AG04449 (cell line): ENCODE measurements around the genes LMBRD1 and B3GAT2.

DNA sequence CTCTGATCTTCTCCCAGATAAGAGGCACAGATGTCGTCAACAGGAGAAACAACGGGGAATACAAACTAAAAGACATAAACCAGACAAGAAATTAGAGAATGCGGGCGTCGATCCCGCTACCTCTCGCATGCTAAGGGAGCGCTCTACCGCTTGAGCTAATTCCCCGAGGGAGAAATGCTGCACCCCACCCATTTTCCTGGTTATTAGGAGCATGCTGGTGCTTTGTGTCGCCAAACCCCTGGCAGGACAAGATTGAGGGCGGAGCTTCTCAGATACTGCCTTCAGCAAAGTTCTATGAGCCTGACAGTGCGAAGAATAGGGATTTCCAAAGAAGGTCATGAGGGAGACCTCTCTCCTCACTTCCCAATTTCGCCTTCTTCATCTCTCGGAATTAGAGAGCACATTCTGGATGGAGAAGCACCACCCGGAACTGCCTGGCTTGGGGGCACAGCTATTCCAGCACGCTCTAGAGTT, 475.3 kb downstream of the PRIM2 start:
- RRBS, result no CpG with 5 or more reads among the region's 17 CpGs

GRCh38 chr6:62766328-62766728, 480.3 kb upstream of the KHDRBS2 start:
- RRBS, result no CpG with 5 or more reads among the region's 5 CpGs

- RRBS, result 2% methylated on average over 31 of the region's 38 CpGs
These were observed 746 bp downstream of the PTP4A1 start for GRCh38 chr6:63573072-63573380.

DNA sequence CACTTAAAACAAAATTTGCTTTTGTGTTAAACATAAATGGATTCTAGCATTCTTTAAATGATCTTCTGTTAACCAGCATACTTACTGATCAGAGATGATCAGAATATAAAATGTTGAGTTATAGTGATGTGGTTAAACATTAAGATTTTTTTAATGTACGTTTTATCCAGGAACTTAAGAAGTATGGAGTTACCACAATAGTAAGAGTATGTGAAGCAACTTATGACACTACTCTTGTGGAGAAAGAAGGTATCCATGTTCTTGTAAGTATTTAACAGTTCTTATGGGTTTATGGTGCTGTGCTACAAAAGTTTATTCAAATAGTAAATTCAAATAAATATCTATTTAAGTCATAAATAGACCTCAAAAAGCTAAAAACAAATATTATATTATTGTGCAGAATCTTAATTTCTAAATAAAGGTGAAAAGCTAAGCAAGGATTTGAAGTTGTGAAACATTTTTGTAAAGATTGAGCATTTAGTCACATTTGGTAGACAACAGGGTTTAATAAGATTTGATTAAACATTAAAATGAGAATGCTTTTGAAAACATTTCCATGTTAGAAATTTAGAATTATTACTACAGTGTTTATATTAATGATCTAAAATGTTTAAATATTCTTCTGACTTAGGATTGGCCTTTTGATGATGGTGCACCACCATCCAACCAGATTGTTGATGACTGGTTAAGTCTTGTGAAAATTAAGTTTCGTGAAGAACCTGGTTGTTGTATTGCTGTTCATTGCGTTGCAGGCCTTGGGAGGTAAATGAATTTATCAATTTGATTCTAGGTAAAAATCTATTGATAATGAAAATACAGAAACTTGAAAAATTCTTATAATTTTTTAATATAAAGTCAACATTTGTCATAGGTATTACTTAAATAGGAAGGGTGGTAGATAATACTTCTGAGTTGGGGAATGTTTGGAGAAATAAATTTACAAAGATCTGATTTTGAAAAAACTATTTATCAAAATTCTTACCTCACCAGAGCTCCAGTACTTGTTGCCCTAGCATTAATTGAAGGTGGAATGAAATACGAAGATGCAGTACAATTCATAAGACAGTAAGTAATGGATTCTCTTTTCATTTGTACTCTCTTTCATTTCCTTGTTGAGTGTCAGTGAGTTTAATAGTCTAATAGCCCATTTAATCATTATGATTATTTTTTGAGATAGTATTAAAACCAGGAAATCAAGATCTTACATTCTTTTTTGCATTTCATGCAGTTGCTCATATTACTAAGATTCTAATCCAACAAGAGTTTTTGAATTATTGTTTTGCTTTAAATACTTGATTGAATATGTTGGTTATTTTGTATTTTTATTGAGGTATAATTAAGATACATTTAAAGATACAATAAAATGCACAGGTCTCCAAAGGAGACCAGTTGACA, 6.5 kb downstream of the PTP4A1 start:
- RRBS, result no CpG with 5 or more reads among the region's 4 CpGs

DNA sequence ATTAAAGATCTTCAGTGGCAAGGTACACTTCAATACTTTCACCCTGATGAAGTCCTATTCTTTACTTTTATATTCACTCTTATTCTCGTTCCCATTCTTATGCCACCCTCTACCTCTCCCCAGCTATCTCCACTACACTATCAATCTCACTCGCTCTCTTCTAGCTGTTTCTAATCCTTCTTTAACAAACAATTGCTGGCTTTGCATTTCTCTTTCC, 319.7 kb downstream of the PHF3 start:
- RRBS, result no CpG with 5 or more reads among the region's 2 CpGs

- RRBS, result no CpG with 5 or more reads among the region's 3 CpGs
These were observed 567.9 kb upstream of the ZC3H11C start for GRCh38 chr6:64733399-64733786.

GRCh38 chr6:65374399-65374747, 73.1 kb downstream of the ZC3H11C start:
- RRBS, result no CpG with 5 or more reads among the region's 8 CpGs

DNA sequence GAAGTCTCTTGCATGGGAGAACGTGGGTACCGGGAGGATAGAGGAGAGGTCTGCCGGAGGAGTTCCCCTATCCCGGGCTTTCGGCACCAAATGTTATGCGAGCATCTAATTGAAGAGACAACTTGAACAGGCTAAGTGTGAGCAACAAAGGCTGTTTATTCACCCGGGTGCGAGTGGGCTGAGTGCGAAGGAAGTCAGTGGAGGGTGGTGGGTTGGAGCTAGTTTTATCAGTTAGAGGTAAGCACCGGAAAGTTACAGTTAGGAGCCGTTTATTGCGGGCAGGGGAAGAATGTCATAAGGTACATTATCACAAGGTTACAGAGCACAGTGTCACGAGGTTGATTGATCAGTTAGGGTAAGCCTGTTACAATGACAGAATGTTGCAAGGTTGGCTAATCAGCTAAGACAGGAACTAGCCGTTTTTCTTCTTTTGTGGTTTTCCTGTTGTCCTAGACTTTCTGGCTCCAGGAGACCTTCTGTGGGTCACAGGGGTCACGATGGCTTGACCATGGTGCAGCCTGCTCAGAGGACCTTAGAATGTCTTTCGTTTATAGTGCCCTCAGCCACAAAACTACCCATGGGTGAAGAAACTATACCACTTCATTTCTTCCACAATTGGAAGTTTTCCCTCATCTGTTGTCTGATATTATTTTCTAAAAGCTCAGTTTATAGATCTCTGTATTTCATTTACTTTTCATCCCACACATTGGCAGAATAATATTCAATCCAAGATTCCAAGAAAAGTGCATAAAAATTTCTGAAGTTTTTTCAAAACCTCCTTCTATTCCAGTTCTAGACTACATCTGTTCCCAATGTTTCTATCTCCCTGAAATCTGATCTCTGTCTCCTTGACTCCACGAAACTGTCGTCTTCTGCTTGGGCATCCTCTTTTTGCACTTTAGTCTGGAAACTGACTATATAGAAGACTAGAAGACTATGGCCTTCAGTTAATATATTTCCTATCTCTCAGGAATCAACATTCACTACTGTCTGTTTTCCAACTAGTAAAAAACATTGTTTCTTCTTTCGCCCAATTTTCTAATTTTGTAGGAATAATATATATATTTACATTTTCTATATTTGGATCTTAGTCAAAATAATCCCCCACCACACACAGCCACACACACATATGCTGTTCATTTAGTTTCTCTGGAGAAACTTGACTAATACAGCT, 745.7 kb upstream of the ADGRB3 start:
- RRBS, result 89% methylated on average over 9 of the region's 19 CpGs

- RRBS, result no CpG with 5 or more reads among the region's 5 CpGs
These were observed 596.1 kb upstream of the ADGRB3 start for GRCh38 chr6:68038869-68039541.

DNA sequence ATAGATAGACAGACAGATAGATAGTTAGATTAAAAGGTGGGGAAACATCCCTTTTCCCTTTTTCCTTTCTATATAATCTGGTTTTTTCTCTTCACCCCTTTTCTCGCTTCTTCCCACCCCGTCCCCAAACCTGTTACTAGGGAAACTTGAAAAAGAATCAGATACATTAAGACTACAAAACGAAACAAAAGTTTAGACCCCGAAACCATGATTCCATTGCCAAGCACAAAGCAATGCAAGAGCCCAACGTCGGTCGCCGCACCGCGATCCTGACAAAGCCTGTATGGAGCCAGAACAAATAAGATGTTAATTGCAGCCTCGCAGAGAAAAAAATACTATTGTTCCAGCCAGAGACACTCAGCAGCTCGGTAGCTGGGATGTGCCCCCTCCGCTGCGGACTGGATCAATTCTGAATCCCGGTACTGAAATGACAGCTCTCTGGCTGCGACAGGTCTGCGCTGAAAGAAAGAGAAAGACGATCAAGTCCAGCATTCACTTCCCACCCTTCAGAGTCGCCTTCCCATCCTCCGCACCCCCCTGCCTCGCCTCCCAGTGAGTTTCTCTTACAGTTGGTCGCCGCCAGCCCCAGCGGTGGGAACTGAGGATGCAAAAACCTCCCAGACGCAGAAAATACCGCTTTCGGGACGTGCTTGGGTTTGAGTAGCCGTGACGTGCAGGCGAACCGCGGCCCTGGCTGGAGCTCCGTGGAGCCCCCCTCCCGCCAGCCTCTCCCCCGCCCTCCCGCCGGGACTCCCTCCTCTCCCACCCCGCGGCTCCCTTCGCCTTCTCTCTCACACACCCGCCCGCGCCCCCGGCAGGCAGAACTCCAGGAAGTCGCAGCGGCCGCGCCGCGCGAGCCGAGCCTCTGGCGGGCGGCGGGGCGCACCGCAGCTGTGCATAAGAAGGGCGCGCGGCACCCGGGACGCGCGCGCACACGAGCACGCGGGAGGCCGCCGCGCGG, 535 bp upstream of the ADGRB3 start:
- RRBS, result 3% methylated on average over 24 of the region's 73 CpGs

DNA sequence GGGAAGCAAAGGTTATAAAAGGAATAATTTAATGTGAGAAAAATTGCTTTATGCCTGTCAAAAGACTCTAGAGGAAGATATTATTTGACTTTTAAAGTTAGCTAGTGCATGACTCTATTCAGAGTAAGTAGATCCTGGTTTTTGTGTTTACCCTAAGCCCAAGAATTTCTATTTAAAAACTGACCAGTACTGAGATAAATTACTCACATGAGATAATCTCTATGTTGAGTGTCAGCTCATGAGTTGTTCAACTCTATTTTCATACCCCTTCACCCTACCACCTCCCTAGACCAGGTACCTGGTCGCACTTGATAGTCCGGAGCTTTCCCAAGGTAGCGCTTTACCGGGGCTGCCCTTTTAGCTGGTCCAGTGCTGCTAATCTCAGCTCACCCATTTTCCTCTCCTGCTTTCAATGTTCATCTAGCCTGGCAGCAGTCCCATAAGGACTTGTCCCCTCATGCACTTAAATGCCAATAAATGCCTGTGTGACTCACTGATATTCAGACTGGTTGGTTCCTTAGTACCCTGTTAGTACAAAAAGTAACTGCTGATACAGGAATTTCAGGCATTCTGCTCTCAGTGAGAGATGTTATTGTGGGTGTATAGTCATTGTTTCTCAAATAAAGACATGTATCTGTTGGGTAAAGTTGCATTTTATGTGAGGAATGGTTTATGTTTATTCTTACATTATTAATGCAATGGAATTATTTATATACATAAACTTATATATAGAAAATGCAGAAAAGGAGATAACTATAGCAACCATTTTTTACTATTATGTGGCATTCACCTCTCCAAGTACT, 503.9 kb downstream of the ADGRB3 start:
- RRBS, result no CpG with 5 or more reads among the region's 4 CpGs

DNA sequence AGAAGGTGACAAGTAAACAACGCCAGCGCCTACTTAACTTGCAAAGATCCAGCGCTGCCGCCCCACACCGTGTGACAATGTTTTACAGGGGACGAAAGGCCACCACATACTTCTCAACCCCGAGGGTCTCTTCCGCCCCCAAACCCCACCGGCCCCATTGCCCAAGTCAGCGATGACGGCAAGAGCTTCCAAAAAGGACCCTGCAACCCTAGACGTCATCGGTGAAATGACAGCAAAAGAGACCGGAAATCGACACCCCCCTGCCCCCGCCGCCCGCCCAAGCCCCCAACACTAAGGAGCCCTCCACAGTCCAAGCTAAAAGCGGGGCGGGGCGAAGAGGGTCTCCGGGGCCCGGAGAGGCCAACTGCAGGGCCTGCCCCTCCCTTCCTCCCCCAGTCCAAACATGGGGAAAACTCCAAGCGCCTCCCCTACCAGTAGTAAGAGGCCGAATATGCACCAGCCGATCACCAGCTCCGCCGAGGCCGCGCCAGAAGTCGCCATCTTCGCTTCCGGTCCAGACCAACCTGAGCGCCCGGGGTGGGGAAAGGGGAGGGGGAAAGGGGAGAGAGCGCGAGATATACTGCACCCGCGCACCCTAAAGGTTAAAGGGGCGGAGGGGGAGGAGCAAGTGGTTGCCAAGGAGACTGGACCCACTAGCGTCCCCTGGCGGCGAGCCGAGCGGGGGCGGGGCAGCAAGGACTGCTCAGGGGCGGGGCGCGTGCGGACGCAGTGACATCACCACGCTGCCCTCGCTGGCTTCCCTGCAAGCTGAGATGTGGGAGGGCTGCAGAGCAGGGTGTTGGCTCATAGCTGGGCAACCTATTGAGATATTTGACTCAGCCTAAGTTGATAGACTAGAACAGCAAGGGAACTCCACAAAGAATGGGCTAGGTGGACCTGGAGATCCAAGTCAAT, at the start of gene LMBRD1:
LMBRD1 (minus strand) TSS at position 630 of the 915 bp plus-strand sequence.
- RRBS, result 1% methylated on average over 14 of the region's 53 CpGs

DNA sequence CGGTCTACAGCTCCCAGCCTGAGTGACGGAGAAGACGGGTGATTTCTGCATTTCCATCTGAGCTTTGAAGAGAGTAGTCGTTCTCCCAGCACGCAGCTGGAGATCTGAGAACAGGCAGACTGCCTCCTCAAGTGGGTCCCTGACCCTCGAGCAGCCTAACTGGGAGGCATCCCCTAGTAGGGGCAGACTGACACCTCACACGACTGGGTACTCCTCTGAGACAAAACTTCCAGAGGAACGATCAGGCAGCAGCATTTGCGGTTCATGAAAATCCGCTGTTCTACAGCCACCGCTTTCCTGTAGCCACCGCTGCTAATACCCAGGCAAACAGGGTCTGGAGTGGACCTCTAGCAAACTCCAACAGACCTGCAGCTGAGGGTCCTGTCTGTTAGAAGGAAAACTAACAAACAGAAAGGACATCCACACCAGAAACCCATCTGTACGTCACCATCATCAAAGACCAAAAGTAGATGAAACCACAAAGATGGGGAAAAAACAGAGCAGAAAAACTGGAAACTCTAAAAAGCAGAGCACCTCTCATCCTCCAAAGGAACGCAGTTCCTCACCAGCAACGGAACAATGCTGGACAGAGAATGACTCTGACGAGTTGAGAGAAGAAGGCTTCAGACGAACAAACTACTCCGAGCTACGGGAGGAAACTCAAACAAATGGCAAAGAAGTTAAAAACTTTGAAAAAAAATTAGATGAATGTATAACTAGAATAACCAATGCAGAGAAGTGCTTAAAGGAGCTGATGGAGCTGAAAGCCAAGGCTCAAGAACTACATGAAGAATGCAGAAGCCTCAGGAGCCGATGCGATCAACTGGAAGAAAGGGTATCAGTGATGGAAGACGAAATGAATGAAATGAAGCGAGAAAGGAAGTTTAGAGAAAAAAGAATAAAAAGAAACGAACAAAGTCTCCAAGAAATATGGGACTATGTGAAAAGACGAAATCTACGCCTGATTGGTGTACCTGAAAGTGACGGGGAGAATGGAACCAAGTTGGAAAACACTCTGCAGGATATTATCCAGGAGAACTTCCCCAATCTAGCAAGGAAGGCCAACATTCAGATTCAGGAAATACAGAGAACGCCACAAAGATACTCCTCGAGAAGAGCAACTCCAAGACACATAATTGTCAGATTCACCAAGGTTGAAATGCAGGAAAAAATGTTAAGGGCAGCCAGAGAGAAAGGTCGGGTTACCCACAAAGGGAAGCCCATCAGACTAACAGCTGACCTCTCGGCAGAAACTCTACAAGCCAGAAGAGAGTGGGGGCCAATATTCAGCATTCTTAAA, 115.6 kb downstream of the SMAP1 start:
- RRBS, result no CpG with 5 or more reads among the region's 31 CpGs

DNA sequence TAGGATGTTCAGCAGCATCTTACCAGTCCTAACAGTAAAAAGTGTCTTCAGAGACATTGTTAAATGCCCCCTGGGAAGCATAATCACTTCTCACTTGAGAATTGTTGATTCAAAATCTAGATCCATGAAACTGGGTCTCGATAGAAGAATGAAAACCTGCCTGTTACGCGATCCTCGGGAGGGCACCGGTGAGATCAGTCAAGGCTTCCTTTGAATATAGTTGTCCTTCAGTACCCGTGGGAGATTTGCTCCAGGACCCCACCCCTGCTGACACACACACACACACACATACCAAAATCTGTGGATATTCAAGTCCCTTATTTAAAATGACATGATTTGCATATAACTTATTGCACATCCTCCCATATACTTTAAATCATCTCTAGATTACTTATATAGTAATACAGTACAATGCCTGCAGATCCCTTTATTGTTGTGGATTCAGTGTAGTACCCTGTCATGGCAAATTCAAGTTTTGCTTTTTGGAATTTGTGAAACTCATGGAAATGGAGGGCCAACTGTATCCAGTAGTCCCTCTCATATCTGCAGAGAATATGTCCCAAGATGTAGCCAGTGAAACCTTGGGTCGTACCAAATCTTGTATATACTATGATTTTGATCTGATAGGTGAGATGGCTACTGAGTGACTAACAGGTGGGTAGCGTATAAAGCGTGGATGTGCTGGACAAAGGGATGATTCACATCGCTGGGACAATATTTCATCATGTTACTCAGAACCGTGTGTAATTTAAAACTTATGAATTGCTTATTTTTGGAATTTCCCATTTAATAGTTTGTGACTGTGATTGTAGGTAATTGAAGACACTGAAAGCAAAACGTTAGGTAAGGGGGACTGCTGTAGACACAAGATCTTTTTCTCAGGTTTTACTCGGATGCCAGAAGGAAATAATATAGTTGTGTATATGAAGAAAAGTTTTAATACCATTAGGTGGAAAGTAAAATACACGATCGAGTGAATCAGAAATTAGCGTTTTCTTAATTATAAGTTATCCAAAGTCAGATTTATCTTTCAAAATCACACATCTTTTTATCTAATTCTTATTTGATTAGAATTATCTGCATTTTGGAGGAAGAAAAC, 144.0 kb downstream of the SMAP1 start:
- RRBS, result no CpG with 5 or more reads among the region's 16 CpGs

DNA sequence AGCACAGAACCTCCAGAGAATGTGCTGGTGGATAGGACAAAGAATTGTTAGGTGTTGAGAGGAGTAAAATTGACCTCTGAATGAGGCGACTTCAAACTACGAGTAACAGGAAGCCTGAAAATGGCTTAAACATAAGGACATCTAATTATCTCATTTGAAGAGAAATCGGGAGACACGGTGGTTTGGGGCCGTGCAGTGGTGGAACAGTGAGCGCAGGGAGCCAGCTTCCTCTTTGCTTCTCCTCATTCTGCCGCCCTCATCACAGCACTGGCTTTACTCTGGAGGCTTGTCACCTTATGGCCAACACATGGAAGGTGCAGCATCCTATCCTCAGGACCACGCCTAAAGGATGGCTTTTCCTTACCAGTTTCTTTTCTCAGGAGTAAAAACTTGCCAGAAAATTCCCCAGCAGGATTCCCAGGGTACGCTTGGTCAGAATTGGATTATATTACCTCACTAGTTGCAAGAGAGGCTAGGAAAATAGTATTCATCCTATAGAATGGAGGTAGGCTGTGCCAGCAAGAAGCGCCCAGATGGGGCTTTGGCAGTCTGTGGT, 114.3 kb downstream of the B3GAT2 start:
- RRBS, result no CpG with 5 or more reads among the region's 10 CpGs

- RRBS, result 2% methylated on average over 9 of the region's 41 CpGs
These were observed at the start of gene B3GAT2 for GRCh38 chr6:70956952-70957431. B3GAT2 (minus strand) TSS chr6:70957060.

DNA sequence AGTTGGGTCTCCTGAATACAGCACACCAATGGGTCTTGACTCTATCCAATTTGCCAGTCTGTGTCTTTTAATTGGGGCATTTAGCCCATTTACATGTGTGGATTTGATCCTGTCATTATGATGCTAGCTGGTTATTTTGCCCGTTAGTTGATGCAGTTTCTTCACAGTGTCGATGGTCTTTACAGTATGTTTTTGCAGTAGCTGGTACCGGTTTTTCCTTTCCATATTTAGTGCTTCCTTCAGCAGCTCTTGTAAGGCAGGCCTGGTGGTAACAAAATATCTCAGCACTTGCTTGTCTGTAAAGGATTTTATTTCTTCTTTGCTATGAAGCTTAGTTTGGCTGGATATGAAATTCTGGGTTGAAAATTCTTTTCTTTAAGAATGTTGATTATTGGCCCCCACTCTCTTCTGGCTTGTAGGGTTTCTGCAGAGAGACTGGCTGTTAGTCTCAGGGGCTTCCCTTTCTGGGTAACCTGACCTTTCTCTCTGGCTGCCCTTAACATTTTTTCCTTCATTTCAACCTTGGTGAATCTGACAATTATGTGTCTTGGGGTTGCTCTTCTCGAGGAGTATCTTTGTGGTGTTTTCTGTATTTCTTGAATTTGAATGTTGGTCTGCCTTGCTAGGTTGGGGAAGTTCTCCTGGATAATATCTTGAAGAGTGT, 70.8 kb downstream of the OGFRL1 start:
- RRBS, result no CpG with 5 or more reads among the region's 4 CpGs

GRCh38 chr6:71480440-71481107, 192.0 kb downstream of the OGFRL1 start:
- RRBS, result no CpG with 5 or more reads among the region's 2 CpGs

- RRBS, result no CpG with 5 or more reads among the region's 1 CpG
These were observed 164.8 kb downstream of the RIMS1 start for GRCh38 chr6:72051242-72051441.